ENCODE measurements around a stretch of chr9.

GRCh38 chr9:21836652-21836895 is 34.1 kb downstream of the MTAP start:
- PRO-cap = no peak
- RAMPAGE, long total RNA = no peak
- RRBS = no CpG with 5 or more reads among the region's 4 CpGs

DNA sequence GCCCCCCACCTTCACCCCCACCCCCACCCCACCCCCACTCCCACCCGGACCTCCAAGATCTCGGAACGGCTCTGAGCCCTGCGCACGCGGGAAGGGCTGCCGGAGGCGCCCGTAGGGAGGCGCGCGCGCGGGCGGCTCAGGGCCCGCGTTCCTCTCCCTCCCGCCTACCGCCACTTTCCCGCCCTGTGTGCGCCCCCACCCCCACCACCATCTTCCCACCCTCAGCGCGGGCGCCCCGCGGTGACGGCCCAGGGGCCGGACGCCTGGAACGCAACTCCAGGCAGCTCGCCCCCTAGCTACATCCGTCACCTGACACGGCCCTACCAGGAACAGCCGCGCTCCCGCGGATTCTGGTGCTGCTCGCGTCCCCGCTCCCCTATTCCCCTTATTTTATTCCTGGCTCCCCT is 14.6 kb downstream of the CDKN2B start:
- PRO-cap = no peak
- RAMPAGE, long total RNA = no peak
- RRBS = 2% methylated on average over 7 of the region's 40 CpGs

DNA sequence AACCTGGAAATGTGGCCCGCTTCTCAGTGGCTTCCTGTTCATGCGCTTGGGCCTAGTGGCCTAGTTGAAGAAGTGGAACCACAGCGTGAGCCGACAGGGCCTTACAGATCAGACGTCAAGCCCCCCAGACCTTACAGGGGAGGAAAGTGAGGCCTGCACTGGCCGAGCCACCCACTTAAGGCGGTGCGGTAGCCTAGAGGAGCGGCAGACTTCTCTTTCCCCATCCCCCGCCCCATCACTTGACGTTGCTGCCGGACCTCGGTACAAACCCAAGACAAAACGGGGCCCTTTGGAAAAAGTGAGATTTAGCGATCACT is 13.2 kb downstream of the CDKN2B start:
- PRO-cap = no peak
- RAMPAGE, long total RNA = no peak
- RRBS = 32% methylated on average over 3 of the region's 15 CpGs

- PRO-cap = no peak
- RAMPAGE, long total RNA = no peak
- RRBS = no CpG with 5 or more reads among the region's 3 CpGs
Measured at GRCh38 chr9:22109004-22109469, 99.9 kb upstream of the CDKN2B start.

GRCh38 chr9:22112799-22113222 is 103.7 kb upstream of the CDKN2B start:
- PRO-cap = no peak
- RAMPAGE, long total RNA = no peak
- RRBS = no CpG with 5 or more reads among the region's 7 CpGs

- PRO-cap = no peak
- RAMPAGE, long total RNA = no peak
- RRBS = no CpG with 5 or more reads among the region's 4 CpGs
Measured at GRCh38 chr9:22113223-22113750, 104.2 kb upstream of the CDKN2B start.

GRCh38 chr9:22124699-22125053 is 115.6 kb upstream of the CDKN2B start:
- PRO-cap = no peak
- RAMPAGE, long total RNA = no peak
- RRBS = no CpG with 5 or more reads among the region's 5 CpGs

DNA sequence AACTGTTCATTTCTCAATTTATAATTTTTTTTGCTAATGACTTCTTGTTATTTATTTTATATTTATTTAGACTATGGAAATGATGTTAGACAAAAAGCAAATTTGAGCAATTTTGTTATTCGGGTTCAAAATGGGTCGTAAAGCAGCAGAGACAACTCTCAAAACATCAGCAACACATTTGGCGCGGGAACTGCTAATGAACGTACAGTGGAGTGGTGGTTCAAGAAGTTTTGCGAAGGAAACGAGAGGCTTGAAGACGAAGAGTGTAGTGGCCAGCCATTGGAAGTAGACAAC is 374.0 kb downstream of the DMRTA1 start:
- PRO-cap = no peak
- RAMPAGE, long total RNA = no peak
- RRBS = no CpG with 5 or more reads among the region's 8 CpGs

DNA sequence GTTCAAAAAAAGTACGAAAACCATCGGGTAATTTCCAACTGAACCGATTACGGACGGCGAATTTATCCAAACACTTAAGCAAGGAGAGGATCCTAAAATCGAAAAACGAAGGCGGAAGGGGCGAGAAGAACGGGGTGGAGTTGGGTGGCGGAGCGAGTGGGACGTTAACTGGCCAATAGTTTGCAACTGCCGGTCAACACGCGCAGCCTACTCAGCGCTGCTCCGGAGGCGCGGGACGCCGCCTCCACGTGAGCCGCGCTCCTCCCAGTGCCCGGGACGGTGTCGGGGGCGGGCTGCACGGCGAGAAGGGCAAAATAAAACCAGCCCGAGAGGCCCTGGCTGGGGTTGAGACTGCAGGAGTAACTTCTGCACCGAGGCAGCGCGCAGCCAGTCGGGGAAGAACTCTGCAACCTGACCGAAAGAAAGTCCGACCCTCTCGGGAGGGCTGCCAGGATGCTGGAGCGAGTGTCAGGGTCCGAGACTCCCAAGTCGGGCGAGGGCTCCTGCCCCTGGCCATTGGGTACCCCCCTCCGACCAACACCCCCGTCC is 24.9 kb upstream of the ELAVL2 start:
- PRO-cap = no peak
- RAMPAGE, long total RNA = no peak
- RRBS = 5% methylated on average over 9 of the region's 46 CpGs

- PRO-cap = no peak
- RAMPAGE, long total RNA = no peak
- RRBS = no CpG with 5 or more reads among the region's 21 CpGs
Measured at GRCh38 chr9:24579990-24580404, 34.3 kb upstream of the IZUMO3 start.

DNA sequence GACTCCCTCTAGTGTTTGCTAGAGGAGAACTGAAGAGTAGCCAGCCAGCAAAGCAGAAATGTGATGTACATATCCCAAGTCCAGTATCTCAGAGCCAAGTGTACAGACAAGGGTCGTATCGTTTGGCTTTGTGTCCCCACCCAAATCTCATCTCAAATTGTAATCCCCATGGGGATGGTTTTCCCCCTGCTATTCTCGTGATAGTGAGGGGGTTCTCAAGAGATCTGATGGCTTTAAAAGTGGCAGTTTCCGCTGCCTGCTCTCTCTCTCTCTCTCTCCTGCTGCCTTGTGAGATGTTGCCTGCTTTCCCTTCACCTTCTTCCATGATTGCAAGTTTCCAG is 38.2 kb upstream of the TUSC1 start:
- PRO-cap = no peak
- RAMPAGE, long total RNA = no peak
- RRBS = no CpG with 5 or more reads among the region's 4 CpGs

DNA sequence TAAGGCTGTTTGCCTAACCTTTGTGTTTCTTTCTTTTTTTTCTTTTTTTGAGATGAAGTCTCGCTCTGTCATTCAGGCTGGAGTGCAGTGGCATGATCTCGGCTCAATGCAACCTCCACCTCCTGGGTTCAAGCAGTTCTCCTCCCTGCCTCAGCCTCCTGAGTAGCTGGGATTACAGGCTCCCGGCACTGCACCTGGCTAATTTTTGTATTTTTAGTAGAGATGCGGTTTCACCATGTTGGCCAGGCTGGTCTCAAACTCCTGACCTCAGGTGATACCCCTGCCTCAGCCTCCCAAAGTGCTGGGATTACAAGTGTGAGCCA is 298 bp upstream of the LRRC19 start:
- PRO-cap = no peak
- RAMPAGE, long total RNA = no peak
- RRBS = no CpG with 5 or more reads among the region's 4 CpGs

DNA sequence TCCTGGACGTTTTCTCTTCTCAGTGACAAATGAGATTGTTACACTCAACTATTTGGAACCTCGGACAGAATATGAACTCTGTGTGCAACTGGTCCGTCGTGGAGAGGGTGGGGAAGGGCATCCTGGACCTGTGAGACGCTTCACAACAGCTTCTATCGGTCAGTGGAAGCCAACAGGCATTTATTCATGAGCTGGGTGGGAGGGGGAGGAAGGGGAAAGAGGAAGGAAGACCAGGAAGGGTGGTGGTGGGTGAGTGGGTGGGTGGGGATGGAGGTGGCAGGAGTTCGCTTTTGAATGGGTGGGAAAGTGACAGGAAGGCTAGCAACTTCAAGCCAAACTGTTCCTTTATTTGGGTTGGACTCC is 83.4 kb downstream of the TEK start:
- PRO-cap = no peak
- RAMPAGE, long total RNA = no peak
- RRBS = no CpG with 5 or more reads among the region's 7 CpGs

GRCh38 chr9:27421547-27422011 is 102.5 kb upstream of the IFNK start:
- PRO-cap = no peak
- RAMPAGE, long total RNA = no peak
- RRBS = no CpG with 5 or more reads among the region's 4 CpGs

GRCh38 chr9:27476242-27476681 is 47.8 kb upstream of the IFNK start:
- PRO-cap = no peak
- RAMPAGE, long total RNA = no peak
- RRBS = no CpG with 5 or more reads among the region's 2 CpGs

- PRO-cap = no peak
- RAMPAGE, long total RNA = no peak
- RRBS = no CpG with 5 or more reads among the region's 2 CpGs
Measured at GRCh38 chr9:27499583-27499849, 24.6 kb upstream of the IFNK start.

DNA sequence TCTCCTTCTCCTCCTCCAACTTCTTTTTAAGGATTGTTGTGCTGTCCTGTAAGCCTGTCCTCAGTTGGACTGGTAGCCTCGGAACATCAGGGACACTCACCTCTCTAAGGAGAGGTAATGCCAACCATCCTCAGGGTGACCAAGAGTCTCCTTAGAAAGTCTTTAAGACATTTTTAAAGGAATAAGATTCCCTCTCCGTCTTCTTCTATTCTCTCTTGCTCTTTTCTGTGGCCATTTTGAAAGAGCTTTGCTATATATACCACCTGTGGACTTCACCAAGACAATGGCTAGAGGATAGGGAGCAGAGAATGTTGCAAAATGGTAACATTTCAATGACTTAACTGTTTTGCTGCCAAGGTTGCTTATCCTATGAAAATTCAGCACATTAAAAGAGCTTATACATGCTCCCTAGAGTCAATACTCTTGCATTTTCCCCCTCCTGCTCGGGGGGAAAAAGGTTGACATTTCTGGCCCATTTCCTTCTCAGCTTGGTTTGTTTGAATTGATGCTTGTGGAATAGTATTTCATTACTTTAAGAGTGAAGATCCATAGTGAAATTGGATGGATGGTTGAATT is 1.0 kb downstream of the IFNK start:
- PRO-cap = no peak
- RAMPAGE, long total RNA = no peak
- RRBS = no CpG with 5 or more reads among the region's 3 CpGs

- PRO-cap = no peak
- RAMPAGE, long total RNA = no peak
- RRBS = no CpG with 5 or more reads among the region's 2 CpGs
Measured at GRCh38 chr9:27531442-27531792, 1.8 kb upstream of the MOB3B start.

GRCh38 chr9:27571343-27572140 is 1.7 kb downstream of the C9orf72 start:
- PRO-cap = no peak
- RAMPAGE, long total RNA = no peak
- RRBS = no CpG with 5 or more reads among the region's 10 CpGs

- PRO-cap = no peak
- RAMPAGE, long total RNA = no peak
- RRBS = no CpG with 5 or more reads among the region's 2 CpGs
Measured at GRCh38 chr9:27599121-27599506, 25.8 kb upstream of the C9orf72 start.